ENCODE results near the genes SPDYE13, CCL24, SRRM3 and YWHAG.

DNA sequence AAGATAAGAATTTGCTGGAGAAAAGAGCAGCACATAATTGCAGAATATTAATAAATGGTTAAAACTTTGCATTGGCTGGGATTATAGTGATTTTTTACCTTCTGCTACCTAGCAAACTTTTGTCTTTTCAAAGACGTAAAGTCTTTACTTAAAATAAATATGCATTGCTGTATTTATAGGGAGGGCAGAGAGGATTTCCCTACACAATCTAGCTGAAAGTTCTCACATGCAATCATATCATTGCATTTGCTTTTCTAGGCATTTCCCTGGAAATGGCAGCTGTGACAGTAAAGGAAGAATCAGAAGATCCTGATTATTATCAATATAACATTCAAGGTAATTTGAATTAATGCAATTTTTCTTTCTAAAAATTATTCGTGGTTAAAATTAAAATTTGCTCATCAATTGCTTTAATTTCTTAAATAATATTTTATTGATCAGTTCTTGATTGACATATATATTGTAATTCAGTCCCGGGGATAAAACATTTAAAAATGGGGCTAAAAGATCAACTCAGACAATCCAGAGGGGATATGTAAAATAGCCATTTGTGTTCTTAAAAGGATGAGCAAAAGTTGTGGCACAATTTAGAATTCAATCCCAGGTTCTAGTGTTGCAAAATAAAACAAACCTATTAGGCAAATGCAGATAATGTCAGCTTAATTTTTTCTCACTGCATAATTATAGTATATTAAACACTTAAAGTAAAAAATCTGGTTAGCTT, 53.4 kb downstream of the GTF2I start:
- RRBS: no CpG with 5 or more reads among the region's 3 CpGs

DNA sequence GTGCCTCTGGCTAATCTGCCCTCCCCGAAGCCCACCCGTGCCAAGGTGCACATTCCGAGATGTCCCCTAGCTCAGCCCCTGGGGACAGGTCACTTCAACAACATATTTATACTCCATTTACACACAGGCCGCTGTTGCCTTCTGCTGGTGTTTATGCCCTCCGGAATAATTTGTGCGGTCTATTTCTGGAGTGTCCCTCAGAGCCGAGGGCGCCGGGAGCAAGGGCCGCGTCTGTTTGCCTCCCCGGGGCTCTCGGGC, 39.3 kb downstream of the CASTOR2 start:
- RRBS: no CpG with 5 or more reads among the region's 13 CpGs

DNA sequence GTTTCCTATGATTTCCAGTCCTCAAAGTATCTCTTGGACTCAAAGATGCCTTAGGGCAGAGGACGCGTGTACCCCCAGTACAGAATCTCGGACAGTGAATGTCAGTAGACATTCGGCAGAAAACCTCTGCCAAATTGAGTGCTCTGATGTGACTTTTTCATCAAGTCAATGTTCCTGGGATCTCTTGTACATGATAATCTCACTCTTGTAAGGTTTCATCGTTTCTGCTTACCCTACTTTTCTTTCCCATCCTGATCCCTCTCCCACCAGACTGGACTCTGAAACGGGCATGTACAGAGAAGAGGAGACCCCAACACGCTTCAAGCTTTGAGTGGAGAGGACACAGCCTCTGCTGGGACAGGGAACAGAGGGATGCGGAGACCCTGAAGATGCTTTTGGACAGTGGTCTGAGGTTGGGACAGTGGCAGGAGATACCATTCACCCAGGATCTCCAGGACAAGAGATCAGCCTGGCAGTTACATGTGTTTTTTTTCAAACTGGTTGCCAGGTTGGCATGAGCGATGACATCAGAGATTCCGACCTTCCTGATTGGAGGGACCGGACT, at the start of gene SPDYE13:
SPDYE13 (plus strand) TSS at position 271 of the 565 bp plus-strand sequence.
- RRBS: no CpG with 5 or more reads among the region's 11 CpGs

DNA sequence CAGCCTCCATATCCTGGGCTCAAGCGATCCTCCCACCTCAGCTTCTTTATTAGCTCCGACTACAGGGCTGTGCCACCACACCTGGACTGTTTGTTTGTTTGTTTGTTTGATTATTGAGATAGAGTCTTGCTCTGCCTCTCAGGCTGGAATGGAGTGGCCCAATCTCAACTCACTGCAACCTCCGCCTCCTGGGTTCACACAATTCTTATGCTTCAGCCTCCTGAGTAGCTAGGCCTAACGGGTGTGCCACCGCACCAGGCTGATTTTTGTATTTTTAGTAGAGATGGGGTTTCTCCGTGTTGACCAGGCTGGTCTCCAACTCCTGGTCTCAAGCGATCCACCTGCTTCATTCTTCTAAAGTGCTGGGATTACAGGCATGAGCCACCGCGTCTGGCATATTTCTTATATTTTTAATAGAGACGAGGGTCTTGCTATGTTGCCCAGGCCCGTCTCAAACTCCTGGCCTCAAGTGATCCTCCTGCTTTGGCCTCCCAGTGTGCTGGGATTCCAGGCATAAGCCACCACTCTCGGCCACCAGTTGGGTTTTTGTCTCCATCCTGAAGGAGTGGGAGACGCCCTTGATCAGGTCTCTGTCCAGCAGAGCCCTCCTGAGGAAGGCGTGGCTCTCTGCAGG, 8.6 kb downstream of the SPDYE5 start:
- RRBS: no CpG with 5 or more reads among the region's 14 CpGs

GRCh38 chr7:75510950-75511654, 19.0 kb downstream of the SPDYE5 start:
- RRBS: no CpG with 5 or more reads among the region's 15 CpGs

DNA sequence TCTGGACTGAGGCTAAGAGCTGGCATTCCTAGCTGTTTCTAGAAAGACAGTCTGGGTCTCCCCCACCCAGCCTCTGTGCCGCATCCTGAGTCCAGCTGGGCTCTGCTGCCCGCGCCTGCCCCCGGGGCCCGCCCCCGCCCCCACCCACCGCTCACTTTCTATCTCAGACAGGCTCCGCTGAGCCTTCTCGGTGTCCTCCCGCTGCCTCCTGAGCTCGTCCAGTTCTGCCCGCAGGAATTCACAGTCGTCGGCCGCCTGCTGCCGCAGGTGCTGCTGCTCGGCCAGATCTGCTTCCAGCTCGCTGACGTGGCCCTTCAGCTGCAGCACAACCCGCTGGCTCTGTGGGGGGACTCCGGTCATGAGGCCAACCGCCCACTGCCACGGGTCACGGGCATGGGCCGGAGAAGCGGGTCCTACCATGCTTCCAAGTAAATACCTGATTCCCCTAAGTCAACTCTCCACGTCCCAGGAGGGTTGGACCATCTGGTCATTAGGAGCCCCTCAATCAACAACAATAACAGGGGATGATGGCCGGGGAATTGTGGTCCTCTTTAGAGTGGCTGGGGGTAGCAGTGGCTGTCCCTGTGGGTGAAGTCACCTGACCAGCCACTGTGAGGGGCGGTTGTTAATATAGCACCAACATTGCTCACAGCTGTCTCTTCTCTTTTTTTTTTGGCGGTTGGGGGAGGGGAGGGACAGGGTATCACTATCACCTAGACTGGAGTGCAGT, 67.6 kb downstream of the SPDYE5 start:
- RRBS: 50% methylated on average over 5 of the region's 30 CpGs

DNA sequence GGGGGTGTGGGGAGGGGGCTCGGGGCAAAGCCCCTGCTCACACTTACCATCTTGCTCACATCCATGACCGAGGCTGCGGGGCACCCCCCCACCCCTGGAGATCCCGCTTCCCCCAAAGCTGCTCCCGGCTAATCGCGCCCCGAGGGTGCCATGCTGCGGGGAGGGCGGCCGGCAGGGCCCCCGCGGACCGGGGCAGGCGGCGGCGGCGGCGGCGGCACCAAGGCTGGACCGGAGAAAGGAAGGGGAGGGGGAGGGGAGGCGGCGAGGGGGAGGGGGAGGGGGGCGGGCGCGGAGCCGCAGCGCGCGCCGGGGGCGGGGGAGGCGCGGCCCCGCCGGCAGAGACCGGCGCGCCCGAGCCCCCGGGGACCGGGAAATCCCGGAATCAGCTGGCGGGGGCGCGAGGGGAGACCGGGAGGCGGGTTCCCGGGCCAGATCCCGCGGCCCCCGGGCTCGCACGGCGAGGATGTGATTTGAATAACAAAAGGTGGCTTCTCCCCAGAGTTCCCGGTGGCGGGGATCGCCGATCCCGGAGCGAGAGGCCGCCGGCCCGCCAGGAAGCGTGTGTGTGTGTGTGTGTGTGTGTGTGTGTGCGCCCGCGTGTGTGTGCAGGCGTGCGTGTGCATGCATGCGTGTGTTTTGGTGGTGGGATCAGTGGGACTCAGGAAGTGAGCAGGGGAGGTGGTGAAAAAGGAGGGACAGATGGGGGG, 99.6 kb downstream of the HIP1 start:
- RRBS: 3% methylated on average over 30 of the region's 71 CpGs

- RRBS: no CpG with 5 or more reads among the region's 14 CpGs
These were observed 88.1 kb downstream of the HIP1 start for GRCh38 chr7:75650574-75651173.

DNA sequence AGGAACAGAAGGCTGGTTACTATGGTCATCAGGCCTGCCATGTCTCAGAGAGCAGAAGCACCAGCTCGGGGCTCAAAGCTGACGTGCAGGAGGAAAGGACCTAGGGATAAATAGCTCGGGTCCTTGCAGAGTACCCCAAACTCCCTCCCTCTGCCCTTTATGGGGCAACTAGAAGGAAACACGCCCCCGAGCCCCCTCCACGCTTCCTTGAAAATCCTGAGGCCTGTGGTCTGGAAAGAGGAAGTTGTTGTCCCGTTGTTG, at the start of gene CCL24:
CCL24 (minus strand) TSS at position 132 of the 261 bp plus-strand sequence.
- RRBS: no CpG with 5 or more reads among the region's 7 CpGs

- RRBS: no CpG with 5 or more reads among the region's 24 CpGs
These were observed 3.2 kb downstream of the RHBDD2 start for GRCh38 chr7:75881817-75882577.

GRCh38 chr7:75953279-75953527, 38.2 kb downstream of the POR start:
- RRBS: no CpG with 5 or more reads among the region's 3 CpGs

- RRBS: no CpG with 5 or more reads among the region's 15 CpGs
These were observed 37.2 kb downstream of the TMEM120A start for GRCh38 chr7:75957023-75957755.

DNA sequence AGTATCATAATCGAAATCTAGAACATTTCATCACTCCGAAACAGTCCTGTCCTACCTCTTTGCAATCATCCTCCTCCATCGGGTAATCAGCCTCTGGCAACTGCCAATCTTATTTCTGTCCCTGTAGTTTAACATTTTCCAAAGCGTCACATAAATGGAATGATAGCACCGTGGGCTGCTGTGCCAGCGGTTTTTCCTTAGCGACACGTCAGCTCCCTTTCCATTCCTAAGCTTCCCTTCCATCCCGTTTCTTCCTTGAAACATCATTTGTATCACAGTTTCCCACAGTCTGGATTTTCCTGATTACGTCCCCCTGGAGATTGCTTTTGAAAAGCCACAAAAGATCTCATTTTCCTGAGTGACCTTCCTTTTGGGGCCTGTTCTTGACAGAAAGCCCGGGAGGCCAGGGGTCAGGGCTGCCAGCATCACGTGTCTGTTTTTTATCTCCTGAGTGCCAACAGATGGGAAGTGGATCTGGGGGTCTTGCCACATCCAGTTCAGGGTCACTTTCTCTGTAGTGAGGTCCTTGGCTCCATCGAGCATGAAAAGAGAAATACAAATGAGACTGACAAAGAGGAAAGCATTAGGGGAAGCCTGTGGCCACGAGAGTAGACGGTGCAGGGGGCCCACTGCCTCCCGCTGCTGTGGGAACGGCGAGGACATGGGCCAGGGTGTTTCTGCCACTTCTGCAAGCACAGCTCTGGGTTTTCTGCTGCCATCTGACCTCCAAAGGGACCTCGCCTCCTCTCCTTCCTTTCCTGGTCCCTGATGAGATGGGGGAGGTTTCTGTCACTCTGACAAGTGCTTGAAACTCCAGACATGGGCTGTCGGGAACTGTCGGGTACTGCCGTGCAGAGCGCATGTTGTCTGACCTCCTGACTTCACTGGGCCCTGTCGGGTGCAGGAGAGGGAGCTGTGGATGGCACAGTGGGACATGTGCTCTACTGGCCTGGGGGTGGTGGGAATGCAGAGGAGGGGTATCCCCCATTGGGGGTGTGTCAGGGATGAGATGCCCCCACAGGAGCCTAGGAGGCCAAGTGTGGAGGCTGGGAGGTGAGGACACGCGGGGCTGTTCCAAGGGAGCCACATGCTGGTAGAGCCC, 31.4 kb downstream of the TMEM120A start:
- RRBS: no CpG with 5 or more reads among the region's 26 CpGs

DNA sequence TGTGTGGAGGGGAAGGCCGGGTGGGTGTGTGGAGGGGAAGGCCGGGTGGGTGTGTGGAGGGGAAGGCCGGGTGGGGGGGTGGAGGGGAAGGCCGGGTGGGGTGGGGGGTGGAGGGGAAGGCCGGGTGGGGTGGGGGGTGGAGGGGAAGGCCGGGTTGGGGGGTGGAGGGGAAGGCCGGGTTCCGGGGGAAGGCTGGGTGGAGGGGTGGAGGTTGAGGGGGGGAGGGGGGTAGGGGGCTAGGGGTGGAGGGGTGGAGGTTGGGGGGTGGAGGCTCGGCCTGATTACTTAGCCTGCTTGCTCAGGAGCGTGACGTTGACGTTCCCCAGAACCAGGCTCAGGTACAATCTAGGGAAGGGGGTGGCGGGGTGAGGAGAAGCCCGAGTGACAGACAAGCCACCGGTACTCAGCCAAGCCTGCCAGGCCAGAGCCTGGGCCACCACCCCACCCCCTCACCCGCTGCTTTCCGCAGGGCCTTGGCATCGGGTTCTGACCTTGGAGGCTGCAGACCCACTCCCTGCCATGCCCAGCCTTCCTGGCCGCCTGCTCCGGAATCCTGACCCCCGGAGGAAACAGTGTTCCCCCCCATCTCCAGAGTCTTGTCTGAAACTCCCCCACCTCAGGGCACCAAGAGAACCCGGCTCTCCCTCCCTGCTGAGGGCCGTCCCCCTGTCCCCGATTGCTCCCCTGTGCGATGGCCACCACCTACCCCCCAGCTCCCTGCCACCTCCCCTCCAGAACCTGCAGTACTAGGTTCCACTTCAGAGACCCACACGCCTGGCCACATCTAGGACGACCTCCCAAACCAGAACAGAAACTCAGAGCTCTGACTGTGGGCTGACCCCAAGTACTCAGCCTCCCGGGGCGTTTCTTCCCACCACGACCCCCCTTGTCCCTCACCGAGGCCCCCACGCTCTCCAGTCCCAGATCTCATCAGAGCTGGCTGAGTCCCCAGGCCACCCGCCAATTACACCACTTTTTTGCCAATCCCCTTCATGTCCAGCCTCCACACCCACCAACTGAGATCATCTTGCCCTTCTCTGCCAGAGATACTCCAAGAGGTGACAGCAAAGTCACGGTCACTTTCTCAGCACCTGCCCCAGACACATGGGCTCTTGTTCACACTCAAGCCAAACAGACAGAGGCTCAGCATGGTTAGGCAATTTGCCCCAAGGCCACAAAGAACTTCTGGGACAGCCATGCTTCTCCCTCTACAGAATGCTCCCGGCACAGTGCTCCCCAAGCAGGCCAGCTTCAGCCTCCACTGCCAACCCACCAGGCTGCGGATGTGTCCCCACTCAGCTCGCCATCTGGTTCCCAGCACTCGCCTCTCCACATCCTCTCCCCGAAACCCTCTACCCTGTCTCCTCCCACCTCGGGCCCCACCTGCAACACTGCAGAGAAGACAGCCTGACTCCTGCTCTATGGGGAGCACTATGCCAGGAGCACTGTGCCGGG, 5.0 kb downstream of the TMEM120A start:
- RRBS: 24% methylated on average over 2 of the region's 41 CpGs

GRCh38 chr7:76005659-76006010, 11.2 kb upstream of the TMEM120A start:
- RRBS: no CpG with 5 or more reads among the region's 3 CpGs

GRCh38 chr7:76108879-76109344, 61.0 kb downstream of the MDH2 start:
- RRBS: no CpG with 5 or more reads among the region's 9 CpGs

- RRBS: no CpG with 5 or more reads among the region's 6 CpGs
These were observed 68.3 kb upstream of the SRRM3 start for GRCh38 chr7:76133320-76133855.

DNA sequence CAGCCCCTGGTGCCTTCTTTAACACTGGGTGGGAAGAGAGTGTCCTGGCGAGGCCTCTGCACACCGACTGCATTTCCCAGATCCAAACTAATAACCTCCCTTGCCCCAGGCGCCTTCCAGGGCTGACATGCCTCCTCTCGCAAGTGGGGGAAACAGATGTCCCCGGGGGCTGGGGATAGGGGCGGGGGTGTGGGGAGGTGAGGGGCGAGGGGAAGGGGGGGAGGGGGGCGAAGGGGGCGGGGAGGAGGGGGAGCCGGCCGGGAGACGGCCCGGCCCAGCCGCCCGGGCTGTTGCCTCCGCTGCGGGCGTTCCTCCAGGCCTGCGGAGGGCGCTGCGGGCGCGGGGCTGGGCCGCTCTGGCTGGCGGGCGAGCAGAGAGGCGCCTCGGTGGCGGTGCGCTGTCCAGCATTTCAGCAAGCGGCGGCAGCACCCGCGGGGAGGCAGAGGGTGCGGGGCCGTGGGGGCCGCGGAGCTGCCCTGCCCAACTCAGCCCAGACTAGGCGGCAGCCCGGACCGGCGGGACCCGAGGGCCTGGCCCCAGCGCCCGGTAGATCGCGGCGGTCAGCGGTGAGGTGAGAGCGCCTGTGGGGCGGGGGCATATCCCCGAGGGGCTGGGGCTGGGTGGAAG, at the start of gene SRRM3:
SRRM3 (plus strand) TSS at position 400 of the 627 bp plus-strand sequence.
- RRBS: no CpG with 5 or more reads among the region's 52 CpGs

DNA sequence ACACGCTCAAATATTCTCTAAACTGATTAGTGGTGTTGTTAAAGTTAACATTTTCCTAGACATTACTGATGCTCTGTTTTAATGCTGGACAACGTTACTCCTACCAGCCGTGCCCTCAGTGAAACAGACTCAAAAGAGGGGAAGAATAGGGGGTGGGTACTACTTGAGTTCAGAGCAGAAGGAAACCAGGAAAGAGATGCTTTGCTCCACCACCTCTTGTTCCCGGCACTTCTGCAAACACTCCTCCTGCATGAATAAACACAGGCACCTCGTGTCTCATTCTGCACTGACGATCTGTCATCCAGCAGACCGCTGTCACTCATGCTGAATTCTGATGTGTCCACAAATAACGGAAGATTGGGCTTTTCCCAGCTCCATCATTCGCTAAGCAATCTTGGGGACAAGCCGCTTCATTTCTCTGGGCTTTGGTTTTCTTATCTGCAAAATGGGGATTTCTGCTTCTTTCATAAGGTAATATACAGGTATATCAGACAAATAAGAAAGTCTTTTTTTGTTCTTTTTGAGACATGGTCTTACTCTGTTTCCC, 26.7 kb downstream of the YWHAG start:
- RRBS: no CpG with 5 or more reads among the region's 10 CpGs

- RRBS: 2% methylated on average over 32 of the region's 71 CpGs
These were observed at the start of gene YWHAG for GRCh38 chr7:76358574-76359207. Gene YWHAG (minus strand): TSS chr7:76358991.